Fibroblast of villous mesenchyme (primary cell): ENCODE data around the genes ARSL, MXRA5 and GPR143.

- CAGE, long polyA plus RNA: no peak
Observed at GRCh38 chrX:2904786-2905586, 24.2 kb downstream of the ARSD start.

- CAGE, long polyA plus RNA: no peak
Observed at GRCh38 chrX:2963792-2964903, at the start of gene ARSL. Gene ARSL, minus strand, starts transcription at chrX:2964341.

DNA sequence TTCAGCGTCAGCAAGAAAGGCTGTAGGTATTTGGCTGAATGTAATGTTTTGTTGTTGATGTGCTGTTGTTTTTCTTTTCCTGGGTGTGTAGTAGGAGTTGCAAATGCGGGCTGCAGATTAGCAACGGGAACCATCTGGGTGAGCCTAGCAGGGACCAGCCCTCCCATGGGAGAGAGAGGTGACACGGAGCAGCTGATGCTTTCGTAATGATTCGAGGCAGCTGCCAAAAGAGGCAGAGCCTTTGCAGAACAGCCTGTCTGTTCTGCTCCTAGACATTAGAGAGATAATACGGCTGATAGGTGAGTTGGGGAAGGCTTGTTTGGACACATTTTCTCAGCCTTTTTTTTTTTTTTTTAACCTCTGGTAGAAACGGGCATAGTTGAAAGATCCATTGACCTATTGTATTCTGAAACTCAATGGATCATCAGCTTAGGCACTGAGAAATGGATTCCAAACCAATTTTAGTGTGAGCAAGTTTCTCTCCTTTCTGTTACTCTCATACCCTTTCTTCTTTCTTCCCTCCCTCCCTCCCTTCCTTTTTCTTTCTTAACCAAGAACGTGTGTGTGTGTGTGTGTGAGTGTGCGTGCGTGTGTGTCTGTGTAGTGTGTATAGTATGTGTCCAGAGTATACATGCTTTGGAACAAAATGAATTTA, 25.4 kb downstream of the ARSF start:
- CAGE, long polyA plus RNA: no peak

DNA sequence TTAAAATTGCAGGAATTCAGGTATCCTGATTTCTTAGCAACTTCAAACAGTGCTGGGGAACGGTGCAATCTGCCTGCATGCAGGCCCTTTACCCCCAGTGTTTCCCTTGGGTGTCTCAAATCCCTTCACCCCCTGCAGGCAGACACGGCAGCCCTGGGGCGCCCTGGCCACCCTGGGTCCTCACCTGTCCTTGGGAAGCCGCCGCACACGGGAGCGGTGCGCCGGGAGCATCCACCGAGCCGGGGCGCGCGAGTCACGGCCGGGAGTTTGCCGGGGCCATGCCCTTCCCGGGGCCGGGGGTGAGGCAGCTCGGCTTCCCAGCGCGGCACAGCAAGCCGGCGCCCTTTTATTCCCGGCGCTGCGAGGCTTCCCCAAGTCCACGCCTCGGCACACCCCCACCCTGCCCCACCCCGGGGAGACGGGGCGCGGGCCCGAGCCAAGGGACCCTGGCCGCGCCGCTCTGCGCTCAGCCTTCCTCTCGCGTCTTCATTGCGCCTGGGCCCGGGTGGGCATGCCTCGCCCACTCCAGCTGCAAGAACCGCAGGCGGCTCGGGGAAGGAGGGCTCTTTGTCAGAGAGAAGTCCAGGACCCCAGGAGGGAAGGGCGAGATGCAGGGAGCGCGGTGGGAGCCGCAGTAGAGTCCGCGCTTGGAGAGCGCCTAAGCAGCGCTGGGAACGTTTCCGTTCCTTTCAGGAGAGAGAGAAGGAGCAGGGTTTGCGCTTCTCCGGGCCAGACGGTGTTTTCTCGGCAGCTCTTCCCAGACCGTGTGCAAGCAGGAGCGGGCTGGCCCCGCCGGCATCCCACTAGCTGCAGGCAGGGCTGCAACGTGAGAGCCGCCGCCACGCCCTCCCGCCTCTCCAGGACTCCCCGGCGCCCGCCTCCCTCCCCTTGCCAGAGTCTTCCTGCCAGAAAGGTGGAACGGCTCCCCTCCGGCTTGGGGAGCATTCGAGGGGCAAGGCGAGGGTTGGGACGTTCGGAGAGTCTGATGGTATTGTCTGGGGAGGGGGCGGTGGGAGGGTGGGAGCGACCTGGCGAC, at the start of gene MXRA5:
Gene MXRA5, minus strand, starts transcription at position 322 of the 1,036 bp plus-strand sequence.
- CAGE, long polyA plus RNA: no peak

DNA sequence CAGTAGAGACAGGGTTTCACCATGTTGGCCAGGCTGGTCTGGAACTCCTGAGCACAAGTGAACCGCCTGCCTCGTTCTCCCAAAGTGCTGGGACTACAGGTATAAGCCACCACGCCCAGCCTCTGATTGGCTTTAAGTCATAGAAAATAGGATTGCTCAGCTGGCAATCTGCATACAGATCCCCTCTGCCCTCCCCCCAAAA, 469 bp upstream of the PRKX start:
- CAGE, long polyA plus RNA: no peak

DNA sequence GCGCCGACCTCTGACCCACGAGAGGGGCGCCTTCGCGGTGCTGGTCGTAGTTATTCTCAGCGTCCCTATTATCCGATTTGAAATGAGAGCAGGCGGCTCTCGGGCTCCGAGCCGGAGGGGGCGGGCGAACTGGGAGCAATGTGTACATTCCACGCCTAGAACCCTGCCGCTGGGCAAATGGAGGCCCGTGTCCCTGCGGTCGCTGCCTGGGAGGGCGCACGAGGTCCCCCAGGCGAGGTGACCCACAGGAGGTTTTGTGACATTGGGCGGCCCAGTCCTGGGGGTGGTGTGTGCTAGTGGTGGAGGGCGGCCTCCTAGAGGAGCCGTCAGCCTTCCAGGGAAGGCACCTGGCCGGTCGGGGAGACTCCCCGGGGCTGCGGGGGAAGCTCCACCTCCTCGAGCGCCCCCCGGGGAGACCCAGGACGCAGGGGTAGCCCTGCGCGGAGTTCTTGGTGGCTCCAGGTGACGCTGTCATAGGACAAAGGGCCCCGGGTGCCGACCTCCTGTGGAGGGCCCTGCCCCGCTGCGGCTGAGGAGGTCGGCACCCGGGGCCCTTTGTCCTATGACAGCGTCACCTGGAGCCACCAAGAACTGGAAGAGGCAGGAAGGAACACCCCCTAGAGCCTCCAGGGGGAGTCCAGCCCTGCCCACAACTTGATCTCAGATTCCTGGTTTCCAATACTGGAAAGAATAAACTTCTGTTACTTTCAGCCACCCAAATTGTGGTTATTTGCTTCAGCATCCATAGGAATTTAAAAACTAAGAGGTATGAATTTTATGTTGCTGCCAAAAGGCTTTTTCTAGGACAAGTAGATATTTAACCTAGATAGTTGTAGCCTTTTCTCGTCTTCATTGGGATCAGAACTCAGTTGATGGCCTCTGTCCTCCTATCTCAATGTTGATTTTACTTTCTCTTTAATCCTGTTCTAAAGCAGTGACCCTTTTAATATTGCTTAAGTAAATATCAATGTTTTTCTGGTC, 102.8 kb upstream of the PRKX start:
- CAGE, long polyA plus RNA: no peak

DNA sequence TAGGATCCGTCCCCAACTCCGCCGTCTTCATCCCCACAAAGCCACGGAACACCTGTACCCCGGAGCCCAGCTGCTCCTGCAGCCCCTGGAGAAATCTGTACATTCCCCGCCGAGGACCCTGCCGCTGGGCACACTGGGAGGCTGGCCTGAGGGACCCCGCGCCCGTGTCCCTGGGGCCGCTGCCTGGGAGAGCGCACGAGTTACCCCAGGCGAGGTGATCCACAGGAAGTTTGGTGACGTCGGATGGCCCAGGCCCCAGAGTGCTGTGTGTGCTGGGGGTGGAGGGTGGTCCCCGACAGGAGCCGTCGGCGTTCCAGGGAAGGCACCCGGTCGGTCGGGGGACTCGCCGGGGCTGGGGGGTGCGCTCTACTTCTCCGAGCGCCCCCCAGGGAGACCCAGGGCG, 129.3 kb upstream of the PRKX start:
- CAGE, long polyA plus RNA: no peak

DNA sequence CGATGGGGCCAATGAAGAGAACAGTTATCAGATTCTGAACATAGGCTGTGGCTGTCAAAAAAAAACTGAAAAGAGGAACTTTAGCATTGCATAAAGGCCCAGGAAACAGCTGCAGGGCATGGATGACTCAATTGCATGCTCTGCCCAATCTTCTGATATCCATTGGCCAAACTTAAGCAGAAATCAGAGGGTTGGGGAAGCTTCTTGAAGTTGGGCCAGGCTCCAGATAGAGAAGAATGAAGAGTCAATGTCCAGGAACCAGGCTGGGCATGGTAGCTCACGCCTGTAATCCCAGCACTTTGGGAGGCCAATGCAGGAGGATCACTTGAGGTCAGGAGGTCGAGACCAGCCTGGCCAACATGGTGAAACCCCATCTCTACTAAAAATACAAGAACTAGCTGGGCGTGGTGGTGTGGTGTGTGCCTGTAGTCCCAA, 1222.5 kb upstream of the PRKX start:
- CAGE, long polyA plus RNA: no peak

- CAGE, long polyA plus RNA: no peak
Observed at GRCh38 chrX:6227644-6227947, 1.1 kb downstream of the NLGN4X start.

DNA sequence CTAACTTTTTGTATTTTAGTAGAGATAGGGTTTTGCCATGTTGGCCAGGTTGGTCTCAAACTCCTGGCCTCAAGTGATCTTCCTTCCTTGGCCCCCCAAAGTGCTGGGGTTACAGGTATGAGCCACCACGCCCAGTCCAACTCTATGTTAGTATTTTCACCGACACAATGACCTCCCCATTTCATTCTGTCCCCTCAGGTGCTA, 146.0 kb downstream of the VCX3A start:
- CAGE, long polyA plus RNA: no peak

DNA sequence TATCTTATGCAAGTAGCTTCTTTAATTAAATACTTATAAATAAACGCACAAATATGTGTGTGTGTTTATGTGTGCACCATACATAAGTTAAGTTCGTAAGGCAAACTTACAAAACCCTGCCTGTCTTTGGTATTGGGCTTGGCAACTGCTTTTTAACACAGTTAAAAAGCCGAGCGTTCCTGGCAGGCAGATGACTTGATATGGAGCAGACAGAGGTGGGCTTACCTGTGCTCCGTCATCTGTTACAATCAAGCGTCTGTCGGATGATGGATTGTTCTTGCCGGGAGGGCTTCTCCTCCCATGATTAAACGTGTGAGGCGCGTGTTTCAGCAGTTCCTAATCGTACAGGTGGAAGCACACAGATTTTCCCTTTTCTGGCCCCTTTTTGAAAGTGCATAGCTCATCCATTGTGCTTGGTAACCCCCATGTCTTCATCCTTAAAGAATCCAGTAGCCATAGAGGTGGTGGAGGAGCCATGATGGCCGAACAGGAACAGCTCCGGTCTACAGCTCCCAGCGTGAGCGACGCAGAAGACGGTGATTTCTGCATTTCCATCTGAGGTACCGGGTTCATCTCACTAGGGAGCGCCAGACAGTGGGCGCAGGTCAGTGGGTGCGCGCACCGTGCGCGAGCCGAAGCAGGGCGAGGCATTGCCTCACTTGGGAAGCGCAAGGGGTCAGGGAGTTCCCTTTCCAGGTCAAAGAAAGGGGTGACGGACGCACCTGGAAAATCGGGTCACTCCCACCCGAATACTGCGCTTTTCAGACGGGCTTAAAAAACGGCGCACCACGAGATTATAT, 215.3 kb upstream of the STS start:
- CAGE, long polyA plus RNA: no peak

DNA sequence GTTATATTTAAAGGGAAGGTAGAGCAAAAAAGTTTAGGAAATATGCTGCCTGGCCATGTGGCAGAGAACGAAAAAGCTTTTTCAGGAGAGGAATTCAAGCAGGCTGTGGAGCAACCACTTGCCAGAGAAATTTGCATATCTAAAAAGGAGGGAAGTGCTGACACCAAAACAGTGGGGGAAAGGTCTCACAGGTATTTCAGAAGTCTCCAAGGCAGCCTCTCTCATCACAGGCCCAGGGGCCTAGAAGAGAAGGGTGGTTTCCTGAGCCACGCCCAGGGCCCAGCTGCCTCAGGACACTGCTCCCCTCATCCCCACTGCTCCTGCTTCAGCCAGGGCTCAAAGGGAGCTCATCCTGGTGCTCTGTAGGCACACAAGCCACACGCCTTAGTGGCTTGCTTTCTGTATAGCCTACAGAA, 29.9 kb upstream of the STS start:
- CAGE, long polyA plus RNA: no peak

GRCh38 chrX:9313111-9313560, 151.7 kb upstream of the TBL1X start:
- CAGE, long polyA plus RNA: no peak

DNA sequence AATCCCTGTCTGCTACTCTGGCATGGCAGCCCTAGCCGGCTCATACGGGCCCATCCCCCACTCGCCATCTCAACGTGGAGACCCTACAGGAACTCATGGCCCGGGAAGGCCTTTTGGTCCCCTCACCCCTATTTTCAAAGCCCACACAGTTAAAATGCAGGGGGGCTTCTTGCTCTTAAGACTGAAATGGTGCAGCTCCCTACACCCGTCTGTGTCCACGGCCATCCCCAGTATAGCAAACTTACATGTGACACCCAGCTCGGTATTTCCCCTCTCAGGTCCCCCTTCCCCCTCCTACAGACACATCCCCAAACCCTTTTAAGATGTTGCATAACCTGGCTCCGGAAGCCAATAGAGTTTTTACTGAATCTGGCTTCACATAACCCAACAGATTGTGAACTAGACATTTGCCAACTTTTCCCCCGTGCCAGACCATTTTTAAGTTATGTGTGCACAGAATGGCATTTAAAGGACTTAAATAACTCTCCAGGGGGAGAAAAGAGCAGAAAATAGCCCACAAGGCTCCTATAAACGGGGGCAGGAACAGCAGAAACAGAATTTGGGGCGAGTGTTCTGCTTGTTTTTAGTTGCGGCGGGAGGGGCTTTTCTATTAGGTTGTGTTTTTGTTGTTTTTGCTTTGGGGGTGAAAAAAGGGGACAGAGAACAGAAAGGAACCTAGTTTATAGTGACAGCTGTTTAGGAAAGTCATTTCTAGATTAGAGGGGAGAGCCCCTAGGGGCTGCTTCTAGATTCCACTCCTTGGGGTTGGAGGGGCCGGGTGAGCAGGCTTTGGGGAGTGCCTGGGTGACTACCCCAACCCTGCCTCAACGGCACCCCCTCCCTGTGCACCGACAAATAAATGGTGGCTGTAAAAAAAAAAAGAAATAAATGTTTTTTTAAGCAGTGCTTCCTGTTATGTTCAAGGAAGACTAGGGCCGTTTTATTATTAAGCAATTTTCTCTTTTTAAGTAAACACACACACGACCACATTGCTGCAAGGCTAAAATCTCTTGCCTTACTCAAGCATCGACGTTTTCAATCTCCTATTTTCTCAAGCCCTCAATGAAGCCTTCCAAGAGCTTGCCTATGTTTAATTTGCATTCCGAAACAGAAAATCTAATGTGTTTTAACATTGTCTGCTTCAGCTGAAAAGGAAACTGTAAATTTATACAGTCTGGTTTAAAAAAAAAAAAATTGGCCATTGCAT, 123.6 kb upstream of the TBL1X start:
- CAGE, long polyA plus RNA: no peak

DNA sequence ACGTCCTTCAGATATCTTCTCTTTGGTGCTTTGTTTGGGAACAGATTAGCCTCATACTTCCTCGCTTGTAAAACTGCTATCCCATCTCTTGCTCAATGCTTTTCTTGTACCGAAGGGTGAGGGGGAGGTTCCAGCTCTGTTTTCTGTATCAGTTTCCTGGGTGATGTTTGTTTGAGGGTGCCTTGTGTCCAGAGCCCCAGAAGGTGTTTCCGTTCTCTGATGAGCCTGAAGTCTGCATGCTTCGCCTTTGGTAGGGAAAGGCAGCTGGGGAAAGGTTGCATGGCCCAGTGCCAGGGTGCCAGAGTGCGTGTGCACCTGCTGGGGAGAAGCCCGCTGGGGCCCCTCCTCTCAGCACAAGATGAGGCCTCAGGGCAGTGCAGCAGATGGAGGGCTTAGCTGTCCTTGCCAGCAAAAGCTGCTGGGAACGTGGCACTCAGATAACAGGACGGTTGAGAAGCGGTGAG, 73.7 kb downstream of the TBL1X start:
- CAGE, long polyA plus RNA: no peak

GRCh38 chrX:9589516-9590167, 124.8 kb downstream of the TBL1X start:
- CAGE, long polyA plus RNA: no peak

DNA sequence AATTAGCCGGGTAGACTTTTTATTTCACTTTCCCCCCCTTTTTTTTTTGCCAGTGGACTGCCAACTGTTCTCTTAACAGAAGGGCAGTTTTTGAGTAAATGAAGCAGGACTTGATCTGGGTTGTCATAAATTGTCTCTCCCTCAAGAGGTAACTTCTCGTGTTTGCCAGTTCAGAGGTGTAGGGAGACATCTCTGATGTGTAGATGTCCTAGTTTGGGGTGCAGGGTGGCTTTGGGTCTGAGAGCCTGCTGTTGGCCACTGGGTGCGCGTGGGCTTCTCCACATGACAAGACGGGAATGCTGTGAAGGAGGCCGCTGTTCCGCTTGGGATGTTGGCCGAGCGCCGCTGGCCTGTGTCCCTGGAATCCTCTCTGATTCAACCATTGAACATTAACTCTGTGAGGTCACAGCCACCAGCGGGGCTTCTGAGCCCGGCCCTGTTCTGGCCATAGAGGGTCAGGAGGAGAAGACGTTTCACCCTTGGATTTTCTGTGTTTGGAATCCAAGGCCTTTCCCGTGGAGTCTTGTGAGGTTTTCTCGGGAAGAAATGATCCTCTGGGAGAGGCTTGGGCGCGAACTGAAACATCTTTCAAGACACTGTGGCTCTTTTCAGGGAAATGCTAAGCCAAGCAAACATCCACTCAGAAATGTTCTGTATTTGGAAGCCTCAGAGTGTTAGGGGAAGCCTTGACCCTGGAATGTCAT, 139.7 kb downstream of the TBL1X start:
- CAGE, long polyA plus RNA: no peak

DNA sequence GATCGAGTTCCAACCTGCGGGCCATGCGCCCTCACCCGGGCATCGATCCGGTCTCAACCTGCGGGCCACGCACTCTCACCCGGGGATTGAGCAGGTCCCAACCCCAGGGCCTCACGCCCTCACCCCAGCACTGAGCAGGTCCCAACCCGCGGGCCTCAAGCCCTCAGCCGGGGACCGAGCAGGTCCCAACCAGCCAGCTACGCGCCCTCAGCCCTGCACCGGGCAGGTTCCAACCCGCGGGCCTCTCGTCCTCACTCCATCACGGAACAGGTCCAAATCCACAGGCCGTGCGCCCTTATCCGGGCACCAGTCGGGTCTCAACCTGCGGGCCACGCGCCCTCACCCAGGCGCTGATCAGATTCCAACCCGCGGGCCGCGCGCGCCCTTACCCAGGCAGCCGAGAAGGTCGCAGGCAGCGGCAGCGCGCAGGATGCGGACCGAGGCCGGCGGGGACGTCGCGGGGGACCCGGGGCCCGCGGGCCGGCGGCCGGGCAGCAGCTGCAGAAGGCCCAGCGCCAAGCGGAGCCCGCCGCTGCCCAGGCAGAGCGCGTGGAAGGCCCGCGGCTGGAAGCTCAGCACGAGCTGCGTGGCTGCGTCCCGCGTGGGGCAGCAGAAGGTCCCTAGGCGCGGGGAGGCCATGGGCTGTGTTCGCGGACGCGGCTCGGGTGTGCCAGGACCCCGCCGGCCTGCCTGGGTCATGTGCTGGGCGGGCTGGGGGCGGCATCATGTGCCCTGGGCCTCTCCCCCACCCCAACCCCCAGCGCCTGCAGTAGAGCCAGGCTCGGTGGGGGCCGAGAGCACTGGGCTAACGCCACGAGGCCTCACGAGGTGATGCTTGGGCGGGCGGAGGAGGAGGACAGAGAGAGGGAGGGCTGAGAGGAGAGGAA, at the start of gene GPR143:
Gene GPR143, minus strand, starts transcription at position 669 of the 887 bp plus-strand sequence.
- CAGE, long polyA plus RNA: no peak

GRCh38 chrX:10111380-10112215, 45.2 kb upstream of the CLCN4 start:
- CAGE, long polyA plus RNA: no peak

GRCh38 chrX:10482942-10483686, 137.3 kb downstream of the MID1 start:
- CAGE, long polyA plus RNA: no peak